Body of pancreas (tissue), 2 donors: ENCODE results near the gene ZNRF4.

DNA sequence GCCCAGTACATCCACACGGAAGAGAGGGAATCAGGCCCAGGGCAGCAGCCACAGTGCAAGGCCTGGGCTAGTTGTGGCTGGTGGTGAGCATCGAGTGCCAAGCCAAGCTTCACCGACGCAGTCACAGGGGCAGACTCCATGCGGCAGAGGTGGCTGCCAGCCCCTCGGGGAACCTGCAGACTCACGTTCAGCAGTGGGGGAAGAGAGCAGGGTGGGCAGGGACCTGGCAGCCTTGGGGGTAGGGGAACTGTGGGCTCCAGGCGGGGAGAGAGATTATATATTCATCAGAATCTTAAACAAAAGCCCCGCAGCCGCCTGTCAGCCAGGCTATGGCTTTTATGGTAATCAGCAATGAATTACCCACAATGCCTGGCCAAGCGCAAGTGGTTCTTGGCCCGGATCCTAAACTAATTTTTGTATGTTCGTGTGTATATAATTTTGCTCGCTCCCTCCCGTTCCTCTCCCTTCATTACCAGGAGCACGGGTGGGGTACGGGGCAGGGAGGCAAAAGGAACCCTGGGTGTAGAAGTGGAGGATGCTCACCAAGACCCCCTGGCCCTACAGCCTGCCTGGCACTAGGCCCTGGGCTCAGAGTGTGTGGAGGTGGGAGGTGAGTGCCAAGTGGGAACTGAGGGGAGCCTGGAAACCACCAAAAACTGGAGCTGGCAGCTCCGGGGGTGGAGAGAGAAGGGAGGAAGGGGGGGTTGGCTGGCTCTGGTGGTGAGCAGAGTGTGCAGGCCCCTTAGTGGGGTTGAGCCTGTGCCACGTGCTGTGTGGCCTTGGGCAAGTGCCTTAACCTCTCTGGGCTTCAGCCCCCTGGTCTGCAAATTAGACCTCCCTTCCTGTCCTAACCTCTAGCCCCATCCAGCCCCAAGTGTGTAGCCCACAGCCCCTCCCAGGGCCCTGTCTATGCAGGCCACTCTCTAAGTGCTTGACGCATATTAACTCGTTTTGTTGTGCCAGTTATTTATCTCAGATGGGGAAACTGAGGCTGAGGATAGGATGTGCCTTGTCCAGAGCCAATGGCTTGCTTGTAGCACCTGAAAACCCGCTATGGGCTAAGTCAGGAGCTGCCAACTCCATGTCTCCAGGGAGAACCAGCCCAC, 31.8 kb downstream of the PTPRS start:
- PRO-cap, result unidirectional peak, plus-strand start at position 572 of the sequence; unidirectional peak, plus-strand start at position 715 of the sequence
- RAMPAGE, long total RNA, 2 experiments, result start-site peak on the plus strand in 1 of 2 experiments, centred at position 572 of the sequence, 91 reads per replicate

DNA sequence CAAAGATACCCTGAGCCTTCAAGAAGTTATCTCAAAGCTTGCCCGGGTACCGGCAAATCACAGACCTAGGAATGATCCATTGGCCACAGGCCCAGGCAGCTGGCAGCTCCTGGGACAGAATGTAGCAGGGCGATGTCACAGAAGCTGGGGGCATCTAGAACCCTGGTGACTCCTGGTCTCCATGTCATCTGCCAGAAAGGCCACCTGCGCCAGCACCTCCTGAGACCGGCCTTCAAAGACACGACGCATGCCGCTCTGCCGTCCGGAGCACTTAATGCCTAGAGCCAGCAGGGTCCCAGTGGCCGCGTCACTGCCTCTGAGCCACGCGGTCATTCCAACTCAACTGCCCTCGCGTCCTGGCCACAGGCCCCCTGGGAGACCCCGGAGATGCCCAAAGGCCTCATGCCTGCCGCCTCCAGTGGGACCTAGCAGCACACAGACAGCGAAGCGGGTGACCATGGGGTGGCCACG, at the start of gene ZNRF4:
ZNRF4 (plus strand) TSS at position 173 of the 471 bp plus-strand sequence.
- PRO-cap, result no peak
- RAMPAGE, long total RNA, 2 experiments, result no peak in any of the 2 experiments

GRCh38 chr19:5546353-5546837, 76.2 kb downstream of the SAFB2 start:
- PRO-cap, result no peak
- RAMPAGE, long total RNA, 2 experiments, result no peak in any of the 2 experiments

- PRO-cap, result no peak
- RAMPAGE, long total RNA, 2 experiments, result no peak in any of the 2 experiments
These were observed 11.1 kb downstream of the FUT6 start for GRCh38 chr19:5828462-5828775.

GRCh38 chr19:5923687-5923999, 9.6 kb downstream of the CAPS start:
- PRO-cap, result no peak
- RAMPAGE, long total RNA, 2 experiments, result no peak in any of the 2 experiments

DNA sequence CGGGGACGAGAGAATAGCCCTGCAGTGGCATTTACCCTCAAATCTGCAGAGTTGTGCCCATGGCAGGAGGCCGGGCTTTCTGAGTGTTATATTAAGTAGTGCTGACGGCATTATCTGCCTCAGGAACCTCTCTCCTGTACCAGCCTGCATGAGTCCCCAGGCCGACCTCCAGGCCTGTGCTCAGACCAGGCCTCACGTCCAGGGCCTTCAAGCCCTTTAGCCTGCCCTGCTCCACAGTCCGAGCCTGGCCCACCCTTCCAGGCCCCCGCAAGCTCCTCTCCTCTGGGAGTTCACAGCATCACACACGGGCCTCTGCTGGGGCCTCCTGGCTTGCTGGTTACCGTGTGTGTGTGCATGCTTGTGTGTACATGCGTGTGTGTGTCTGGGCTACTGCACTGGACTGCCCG, 26.8 kb downstream of the CAPS start:
- PRO-cap, result no peak
- RAMPAGE, long total RNA, 2 experiments, result no peak in any of the 2 experiments

- PRO-cap, result no peak
- RAMPAGE, long total RNA, 2 experiments, result no peak in any of the 2 experiments
These were observed 11.7 kb downstream of the RANBP3 start for GRCh38 chr19:5966056-5966775.

DNA sequence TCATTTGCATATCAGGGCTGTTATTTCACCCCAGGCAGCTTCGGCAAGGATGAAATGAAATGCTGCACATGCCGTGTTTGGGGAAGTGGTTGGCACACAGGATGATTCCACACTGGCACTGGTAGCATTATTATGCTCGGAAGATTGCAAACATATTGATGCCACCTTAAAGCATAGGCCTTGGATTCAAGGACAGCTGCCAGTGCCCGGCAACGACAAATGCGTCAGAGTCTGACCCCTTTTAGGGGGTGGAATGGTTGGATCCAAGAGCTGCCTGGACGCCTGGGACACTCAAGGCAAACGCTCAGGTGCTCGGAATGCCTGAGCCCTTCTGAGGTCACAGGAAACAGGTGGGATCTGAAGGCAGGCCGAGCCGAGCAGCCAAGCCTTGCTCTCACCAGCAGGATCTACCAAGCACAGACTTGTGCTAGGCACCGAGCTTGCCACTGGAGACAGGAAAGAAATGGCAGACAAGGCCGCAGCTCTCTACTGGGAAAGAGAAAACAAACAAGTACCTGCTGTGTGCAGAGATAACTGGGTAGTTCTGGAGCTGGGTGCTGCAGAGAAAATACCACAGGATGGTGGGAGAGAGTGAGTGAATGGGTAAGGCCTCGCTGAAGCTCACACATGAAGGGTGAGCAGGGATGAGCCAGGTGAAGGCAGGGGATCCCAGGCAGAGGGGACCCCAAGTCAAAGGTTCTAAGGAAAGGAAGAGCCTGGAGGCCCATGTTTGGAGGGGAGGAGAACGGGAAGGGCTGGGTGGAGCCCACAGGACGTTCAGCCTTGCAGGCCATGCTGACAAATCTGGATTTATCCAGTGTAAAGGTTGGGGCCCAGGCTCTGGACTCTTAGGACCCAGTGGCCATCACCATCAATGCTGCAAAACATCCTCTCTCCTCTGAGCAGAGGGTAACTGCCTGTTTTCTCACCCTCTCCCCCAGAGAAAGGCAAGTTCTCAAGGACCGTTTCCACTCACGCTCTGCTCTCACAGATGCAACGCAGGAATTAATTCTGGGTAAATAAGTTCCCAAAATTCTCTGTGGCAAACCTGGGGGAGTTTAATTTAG, 9.2 kb downstream of the RANBP3 start:
- PRO-cap, result no peak
- RAMPAGE, long total RNA, 2 experiments, result no peak in any of the 2 experiments

DNA sequence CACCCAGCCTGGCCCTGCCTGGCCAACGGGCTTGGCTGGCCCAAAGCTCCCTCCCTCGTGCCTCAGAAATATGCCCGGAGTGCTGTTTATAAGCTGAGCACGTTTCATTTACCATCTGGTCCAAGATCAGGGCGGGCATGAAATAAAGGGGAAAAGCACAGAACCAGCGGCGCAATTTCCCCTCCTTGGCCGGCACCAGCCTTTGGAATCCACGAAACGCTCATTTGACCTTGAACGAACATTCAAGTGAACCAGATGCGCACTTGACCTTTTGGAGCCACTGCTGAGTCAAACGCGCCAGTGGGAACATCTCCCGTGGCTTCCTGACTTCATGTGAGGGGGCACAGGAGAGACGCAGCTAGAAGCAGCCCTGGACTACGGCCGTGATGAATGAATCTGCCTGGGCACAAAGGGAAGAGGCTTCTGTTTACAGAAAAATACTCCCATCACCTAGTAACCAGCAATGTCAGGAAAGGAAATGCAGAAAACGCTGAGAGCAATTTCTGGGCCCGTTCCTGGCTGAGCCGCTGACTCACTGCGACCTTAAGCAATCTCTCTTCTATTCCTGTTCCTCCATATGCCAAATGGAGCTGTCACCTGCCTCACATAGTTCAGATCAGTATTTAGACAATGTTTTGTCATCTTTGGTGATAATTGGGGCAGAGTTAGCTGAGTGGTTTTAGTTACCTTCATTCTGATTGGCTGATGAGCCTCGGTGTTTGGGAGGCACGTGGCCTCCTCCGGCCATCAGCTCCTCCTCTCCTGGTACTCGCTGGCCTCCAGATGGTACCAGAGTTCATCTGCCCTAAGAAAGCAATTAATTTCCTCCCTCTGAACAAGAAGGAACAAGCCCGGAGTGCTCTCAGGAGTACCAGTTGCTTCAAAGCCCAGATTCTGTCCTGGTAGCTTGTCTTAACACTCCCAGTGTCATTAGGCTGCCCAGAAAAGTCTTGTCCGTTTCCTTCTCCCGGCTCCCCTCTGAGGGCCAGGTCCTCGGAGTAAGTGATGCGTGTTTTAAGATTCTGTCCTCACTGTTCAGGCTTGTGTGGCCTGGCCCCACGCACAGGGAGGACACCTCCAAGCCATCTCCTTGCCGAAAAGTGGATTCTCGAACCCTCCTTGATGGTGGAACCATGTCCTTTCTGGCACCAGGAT, 53.0 kb downstream of the RFX2 start:
- PRO-cap, result no peak
- RAMPAGE, long total RNA, 2 experiments, result no peak in any of the 2 experiments

- PRO-cap, result no peak
- RAMPAGE, long total RNA, 2 experiments, result no peak in any of the 2 experiments
These were observed 44.6 kb downstream of the RFX2 start for GRCh38 chr19:6065585-6066293.

GRCh38 chr19:6216881-6217588, 62.7 kb downstream of the MLLT1 start:
- PRO-cap, result no peak
- RAMPAGE, long total RNA, 2 experiments, result no peak in any of the 2 experiments

DNA sequence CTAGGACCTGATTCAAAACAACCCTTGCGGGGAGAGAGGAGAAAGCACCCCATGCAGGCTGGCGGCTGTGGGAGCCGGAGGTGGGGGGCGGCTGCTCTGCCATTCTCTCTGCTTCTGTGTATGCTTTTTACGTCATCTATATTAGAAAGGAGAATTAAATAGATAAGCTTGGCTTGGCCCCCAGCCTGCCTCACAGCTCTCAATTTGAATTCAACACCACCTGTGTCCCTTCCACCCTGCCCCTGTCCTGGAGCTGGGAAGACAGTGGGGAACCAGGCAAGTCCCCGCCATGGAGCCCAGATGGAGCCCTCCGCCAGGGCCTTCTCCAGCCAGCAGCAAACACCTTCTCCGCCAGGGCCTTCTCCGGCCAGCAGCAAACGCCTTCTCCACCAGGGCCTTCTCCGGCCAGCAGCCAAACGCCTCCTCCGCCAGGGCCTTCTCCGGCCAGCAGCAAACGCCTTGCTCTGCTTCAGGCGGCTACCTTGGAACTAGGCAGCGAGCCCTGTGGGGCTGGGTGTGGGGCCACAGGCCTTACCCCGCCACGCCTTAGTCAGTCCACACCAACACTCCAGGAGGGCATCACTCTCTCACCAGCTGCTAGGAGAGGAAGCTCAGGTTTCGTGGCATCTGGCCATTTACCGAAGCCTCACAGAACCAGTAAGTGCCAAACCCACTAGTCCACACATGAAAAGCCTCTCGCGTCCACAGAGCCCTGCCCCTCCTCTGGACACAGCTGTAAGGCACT, 41.2 kb downstream of the MLLT1 start:
- PRO-cap, result no peak
- RAMPAGE, long total RNA, 2 experiments, result no peak in any of the 2 experiments

DNA sequence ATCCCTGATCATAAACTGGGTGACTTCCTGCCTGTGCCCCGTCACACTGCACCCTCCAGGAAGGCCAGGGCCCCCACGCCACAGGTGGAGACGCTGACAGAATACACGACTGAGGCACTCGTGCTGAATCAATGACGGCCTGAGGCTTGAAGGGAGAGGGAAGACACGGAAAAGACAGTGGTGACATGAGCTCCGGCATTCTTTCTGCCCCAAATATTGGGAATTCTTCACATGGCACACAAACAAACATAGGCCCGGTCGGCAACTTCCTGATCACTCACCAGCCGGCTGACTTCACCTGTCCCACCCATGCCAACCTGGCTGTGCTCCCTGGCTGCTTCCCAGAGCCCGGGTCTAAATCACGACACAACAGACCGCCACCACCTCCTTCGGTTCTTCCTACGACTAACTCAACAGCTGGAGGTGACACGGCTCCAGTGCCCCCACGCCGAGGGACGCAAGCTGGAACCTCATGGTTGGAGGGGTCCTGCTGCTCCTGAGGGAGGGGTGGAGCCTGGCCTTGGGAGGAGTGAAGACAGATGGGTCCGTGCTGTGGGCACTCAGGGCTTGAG, 9.7 kb downstream of the MLLT1 start:
- PRO-cap, result no peak
- RAMPAGE, long total RNA, 2 experiments, result no peak in any of the 2 experiments

DNA sequence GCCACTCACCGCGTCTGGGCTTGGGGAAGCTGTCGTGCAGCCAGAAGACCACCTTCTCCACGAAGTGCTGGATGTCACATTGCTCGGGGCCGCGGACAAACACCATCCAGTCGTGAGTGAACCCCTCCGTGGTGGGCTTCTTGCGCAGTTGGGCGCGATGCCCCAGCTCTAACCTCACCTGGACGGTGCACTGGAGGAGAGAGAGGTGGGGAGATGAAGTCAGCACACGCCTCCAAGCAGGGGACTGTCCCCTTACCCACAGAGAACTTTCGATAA, 9.3 kb downstream of the MLLT1 start:
- PRO-cap, result no peak
- RAMPAGE, long total RNA, 2 experiments, result no peak in any of the 2 experiments

DNA sequence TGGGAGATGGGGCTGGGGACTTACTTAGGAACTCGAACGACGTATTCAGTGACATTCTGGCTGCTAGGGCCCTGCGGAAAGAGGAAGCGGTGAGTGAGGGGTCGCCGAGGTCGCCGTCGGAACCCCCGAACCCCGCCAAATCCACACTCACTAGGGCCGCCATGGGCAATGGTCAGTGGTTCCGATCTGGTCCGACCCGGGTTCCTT, 228 bp downstream of the GTF2F1 start:
- PRO-cap, result no peak
- RAMPAGE, long total RNA, 2 experiments, result no peak in any of the 2 experiments

GRCh38 chr19:6412563-6413085, 12.0 kb downstream of the KHSRP start:
- PRO-cap, result no peak
- RAMPAGE, long total RNA, 2 experiments, result no peak in any of the 2 experiments

DNA sequence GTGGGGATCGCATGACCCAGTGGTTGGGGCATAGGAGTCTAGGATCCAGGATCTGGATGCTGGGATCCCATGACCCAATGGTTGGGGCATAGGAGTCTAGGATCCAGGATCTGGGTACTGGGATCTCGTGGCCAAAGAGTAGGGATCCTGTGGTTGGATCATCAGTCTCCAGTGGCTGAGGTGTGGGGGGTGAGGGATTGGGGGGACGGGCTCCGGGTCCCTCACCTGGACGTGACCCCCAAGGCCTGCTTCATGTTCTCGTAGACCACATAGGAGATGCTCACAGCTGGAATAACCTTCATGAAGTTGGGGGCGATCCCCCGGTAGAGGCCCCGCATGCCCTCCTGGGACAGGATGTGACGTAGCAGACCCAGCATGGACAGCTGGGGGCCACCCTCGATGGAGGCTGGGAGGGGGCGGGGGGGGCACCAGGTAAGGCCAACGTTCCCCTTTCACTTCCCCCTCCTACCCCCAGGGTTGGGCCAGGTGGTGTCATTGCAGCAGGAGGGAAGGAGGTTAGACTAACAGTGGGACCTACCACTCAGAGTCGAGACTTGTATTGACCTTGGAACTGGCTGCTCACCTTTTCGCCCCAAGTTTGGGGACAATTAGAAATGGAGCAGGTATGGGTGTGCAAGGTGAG, 8.3 kb upstream of the SLC25A41 start:
- PRO-cap, result no peak
- RAMPAGE, long total RNA, 2 experiments, result no peak in any of the 2 experiments

GRCh38 chr19:6480777-6481598, 599 bp downstream of the DENND1C start:
- PRO-cap, result no peak
- RAMPAGE, long total RNA, 2 experiments, result no peak in any of the 2 experiments

DNA sequence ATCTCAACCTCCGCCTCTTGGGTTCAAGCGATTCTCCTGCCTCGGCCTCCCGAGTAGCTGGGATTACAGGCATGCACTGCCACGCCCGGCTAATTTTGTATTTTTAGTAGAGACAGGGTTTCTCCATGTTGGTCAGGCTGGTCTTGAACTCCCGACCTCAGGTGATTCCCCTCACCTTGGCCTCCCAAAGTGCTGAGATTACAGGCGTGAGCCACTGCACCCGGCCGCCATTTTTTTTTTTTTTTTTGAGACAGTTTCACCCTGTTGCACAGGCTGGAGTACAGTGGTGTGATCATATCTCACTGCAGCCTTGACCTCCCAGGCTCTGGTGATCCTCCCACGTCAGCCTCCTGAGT, 3.2 kb upstream of the TUBB4A start:
- PRO-cap, result unidirectional peak, minus-strand start at position 242 of the sequence
- RAMPAGE, long total RNA, 2 experiments, result no peak in any of the 2 experiments

DNA sequence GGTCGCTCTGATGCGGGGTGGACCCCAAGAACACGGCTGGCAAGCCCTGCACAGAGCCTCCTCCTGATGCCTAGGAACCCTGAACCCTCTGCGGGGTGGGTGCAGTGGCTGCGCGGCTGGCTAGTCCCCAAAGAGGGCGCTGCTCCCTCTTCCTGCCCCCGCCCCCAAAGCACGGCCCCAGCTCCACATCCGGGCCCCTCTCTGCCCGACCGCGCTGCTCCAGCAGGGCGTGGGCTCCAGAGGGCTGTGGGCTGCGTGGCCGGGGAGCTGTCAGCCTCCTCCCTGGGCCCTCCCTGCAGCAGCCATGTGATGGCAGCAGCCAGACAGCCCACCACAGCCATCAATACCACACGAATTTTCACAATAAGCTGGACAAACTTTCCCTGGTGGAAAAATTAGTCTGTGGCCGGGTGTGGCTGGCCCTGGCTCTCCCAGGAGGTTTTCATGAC, 21.1 kb downstream of the TNFSF9 start:
- PRO-cap, result no peak
- RAMPAGE, long total RNA, 2 experiments, result no peak in any of the 2 experiments